Sigmoid colon (tissue), 4 donors: Measurements from ENCODE around the genes C11orf52, NCAM1, TTC12 and CLDN25.

DNA sequence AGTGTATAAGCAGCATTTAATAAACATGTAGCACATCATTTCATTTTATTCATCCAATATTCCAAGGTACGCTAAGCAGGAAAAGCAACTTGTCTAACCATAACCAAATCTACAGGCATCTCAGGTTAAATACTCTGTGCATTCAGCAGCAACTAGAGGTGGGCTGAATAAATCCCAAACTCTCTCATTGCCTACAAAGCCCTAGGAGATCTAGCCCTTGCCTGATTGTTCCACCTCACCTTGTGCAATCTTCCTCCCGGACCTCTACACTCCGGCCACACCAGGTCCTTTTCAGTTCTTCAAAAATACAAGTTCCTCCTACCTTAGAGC is 25.2 kb upstream of the PPP2R1B start:
- PRO-cap: no peak
- RAMPAGE, long total RNA, 4 experiments: no peak in any of the 4 experiments

DNA sequence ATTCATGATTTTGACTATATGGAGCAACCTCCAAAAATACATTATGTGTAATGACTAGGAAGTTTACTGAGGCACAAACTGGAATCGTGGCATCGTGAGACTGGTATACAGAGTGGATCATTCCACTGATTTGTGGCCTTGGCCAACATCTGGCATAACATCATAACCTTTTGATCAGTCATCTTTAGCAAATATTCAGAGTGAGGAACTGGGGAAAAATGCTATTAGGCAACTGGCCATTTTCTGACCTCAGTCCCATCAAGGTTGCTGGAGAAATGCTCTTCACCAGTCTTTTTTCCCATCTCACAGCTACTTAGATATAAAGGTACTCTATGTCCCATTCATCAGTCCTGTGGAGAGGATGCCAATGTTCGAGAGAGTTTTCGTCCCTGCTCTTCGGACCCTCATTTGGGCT is 29.4 kb upstream of the PPP2R1B start:
- PRO-cap: no peak
- RAMPAGE, long total RNA, 4 experiments: no peak in any of the 4 experiments

- PRO-cap: no peak
- RAMPAGE, long total RNA, 4 experiments: no peak in any of the 4 experiments
Measured at GRCh38 chr11:111814333-111815170, 48.4 kb upstream of the PPP2R1B start.

DNA sequence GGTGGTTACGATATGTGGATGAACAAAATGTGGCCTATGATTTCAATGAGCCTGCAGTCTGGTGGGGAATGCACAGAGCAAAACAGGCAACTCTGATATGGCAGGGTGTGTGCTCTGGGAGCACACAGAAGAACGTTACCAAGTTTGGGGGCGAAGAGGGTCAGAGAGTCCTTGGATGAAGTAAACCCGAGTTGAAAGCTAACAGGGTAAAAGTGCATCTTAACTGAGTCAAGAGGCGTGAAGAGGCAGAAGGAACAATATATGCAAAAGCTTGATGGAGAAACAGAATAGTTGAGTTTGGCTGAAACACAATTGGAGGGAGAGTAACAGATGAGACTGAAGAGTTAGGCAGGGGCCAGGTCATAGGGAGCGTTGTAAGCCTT is 330 bp downstream of the CFAP68 start:
- PRO-cap: no peak
- RAMPAGE, long total RNA, 4 experiments: no peak in any of the 4 experiments

- PRO-cap: no peak
- RAMPAGE, long total RNA, 4 experiments: start-site peak on the plus strand in 1 of 4 experiments, at chr11:111918890-111918994 at its widest, 10 reads per replicate
Measured at GRCh38 chr11:111918307-111919260, at the start of gene C11orf52. TSS of gene C11orf52 (plus strand) at chr11:111918913.

DNA sequence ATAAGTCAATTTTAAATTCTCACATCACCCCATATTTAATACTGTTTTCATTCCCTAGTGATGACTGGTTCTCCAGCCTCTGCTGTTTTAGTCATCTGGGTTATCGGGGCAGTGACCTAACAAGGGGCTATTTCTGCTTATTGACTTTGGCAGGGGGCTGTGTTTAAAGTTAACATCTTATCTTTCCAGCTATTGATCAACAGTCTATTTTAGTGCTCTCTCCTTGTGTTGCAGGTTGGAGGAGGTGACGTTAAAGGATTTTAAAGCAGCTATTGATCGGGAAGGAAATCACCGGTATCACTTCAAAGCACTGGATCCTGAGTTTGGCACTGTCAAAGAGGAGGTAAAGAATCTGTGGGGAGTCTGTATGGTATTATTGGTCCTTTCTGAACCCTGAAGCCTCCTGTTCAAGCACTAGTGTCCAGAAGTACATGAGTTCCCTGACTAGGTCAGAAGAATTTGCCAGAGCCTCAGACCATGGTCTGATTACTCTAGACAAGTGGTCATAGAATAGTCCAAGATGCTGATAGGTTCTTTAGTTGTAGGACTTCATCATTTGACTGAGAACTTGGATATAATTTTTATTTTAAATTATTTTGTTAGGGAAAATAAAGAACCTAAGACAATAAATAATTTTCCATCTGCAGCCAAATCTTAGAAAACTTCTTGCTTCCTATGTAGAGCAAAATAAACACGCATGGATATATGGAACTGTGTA is 7.5 kb upstream of the DLAT start:
- PRO-cap: no peak
- RAMPAGE, long total RNA, 4 experiments: no peak in any of the 4 experiments

GRCh38 chr11:112129806-112130216 is 34.1 kb downstream of the IL18 start:
- PRO-cap: no peak
- RAMPAGE, long total RNA, 4 experiments: no peak in any of the 4 experiments

DNA sequence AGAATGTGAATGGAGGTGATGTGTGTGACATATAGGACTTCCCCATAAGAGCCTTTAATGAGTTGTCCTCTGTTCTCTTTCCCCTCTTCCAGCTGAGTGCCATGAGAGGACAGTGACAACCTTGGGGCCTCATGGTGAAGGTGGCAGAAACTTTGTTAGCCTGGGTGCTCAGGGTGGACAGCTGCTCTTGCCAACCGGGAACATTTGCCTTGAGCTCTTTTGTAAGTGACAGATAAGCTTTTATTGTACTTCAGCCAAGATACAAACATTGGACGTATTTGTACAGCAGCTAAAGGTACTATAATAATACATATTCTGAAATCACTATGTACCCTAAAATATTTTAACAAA is 33.0 kb upstream of the PLET1 start:
- PRO-cap: no peak
- RAMPAGE, long total RNA, 4 experiments: no peak in any of the 4 experiments

- PRO-cap: unidirectional peak, plus-strand start at chr11:112961282
- RAMPAGE, long total RNA, 4 experiments: start-site peak on the plus strand in 4 of 4 experiments, at chr11:112961271-112961610 at its widest, 22 to 2,231 reads per replicate
Measured at GRCh38 chr11:112960974-112962132, at the start of gene NCAM1. TSS of gene NCAM1 (plus strand) at chr11:112961420.

GRCh38 chr11:113314206-113315262 is at the start of gene TTC12:
TSS of gene TTC12 (plus strand) at chr11:113314583.
- PRO-cap: bidirectional peak, plus-strand start at chr11:113314602, minus-strand start at chr11:113314388
- RAMPAGE, long total RNA, 4 experiments: start-site peak on the plus strand in 4 of 4 experiments, at chr11:113314540-113315078 at its widest, 5 to 62 reads per replicate

DNA sequence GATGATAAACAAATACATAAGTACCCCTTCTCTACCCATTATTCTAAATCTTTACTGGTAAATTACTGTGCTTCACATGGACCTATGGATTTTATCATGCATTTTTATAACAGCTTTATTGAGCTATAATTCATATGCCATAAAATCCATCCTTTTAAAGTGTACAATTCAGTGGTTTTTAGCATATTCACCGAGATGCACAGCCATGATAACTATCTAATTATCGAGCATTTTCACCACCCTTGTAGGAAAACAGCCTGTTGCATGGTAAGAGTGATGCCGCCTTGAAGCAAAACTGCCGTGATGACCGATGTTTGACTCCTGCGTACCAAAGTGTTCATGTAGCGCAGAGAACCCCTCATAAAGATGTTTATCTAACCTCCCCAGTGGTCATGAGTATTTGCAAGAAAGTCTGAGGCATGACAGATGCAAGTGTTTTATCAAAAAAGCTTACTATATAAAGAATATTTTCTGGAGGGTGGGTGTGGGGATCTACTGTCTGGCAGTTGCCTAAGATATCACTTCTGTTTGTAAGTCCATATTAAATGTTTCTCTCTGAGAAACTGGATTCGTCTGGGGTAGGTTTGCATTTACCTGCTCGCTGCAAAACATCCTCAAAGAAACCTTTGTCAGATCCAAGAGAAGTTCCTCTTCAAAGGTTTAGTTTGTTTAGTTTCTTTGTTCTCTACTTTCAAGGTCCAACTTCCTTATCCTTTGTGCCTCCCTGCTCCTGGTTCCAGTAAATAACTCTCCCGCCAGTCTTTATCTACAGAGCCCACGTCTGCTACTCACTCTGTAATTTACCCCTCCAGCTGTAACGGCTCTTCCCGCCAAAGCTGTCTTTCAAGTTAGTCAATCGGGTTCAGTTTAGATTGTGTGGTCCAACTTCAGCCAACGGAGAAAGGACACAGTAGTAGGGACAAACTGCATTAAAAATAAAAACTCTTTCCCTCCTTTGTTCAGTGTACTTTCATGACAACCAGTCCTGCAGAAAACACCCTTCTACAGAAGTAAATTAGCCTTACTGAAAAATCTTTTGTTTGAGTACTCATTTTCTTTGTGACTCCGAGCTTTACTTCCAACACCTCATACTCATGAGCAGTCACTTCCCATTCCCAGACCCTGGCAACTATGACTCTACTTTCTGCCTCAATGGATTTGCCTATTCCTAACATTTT is 41.2 kb downstream of the TMPRSS5 start:
- PRO-cap: no peak
- RAMPAGE, long total RNA, 4 experiments: no peak in any of the 4 experiments

GRCh38 chr11:113777698-113778797 is 1.5 kb upstream of the CLDN25 start:
- PRO-cap: unidirectional peak, plus-strand start at chr11:113778223
- RAMPAGE, long total RNA, 4 experiments: no peak in any of the 4 experiments

GRCh38 chr11:113779628-113780039 is at the start of gene CLDN25:
TSS of gene CLDN25 (plus strand) at chr11:113779796.
- PRO-cap: no peak
- RAMPAGE, long total RNA, 4 experiments: no peak in any of the 4 experiments

DNA sequence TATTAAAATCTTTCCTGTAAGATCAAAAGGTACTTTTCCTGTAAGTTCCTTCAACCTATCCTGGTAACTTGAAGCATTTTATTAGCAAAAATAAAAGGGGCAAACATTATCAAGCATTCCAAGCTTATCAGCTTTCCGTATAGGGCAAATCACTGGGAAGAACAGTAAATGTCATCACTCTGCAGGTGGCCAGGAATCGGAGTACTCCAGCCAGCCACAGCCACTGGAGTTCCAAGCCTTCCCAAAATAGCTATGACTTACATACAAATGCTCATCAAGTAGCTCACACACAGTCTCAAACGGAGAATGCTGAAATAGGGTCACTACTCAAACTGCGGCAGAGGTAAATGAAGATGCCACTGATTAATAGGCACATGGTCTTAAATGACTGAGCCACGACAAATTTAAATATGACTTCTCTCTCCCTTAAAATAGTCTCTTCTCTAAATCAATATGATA is 2.2 kb downstream of the USP28 start:
- PRO-cap: unidirectional peak, plus-strand start at position 298 of the sequence
- RAMPAGE, long total RNA, 4 experiments: no peak in any of the 4 experiments

DNA sequence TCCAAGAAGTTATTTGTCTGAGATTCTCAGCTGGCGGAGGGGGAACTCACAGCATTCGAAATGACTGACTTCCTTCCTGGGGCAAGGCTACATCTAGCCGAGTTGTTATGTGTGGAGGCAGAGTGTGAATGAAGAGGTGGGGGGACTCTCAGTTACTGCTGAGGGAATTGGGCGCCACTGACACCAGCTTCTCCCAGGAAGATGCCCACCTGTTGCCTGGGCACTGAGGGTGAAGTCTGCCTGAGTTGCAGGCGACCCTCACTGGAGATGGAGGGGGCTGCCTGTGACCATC is 5.9 kb downstream of the HTR3A start:
- PRO-cap: no peak
- RAMPAGE, long total RNA, 4 experiments: no peak in any of the 4 experiments

DNA sequence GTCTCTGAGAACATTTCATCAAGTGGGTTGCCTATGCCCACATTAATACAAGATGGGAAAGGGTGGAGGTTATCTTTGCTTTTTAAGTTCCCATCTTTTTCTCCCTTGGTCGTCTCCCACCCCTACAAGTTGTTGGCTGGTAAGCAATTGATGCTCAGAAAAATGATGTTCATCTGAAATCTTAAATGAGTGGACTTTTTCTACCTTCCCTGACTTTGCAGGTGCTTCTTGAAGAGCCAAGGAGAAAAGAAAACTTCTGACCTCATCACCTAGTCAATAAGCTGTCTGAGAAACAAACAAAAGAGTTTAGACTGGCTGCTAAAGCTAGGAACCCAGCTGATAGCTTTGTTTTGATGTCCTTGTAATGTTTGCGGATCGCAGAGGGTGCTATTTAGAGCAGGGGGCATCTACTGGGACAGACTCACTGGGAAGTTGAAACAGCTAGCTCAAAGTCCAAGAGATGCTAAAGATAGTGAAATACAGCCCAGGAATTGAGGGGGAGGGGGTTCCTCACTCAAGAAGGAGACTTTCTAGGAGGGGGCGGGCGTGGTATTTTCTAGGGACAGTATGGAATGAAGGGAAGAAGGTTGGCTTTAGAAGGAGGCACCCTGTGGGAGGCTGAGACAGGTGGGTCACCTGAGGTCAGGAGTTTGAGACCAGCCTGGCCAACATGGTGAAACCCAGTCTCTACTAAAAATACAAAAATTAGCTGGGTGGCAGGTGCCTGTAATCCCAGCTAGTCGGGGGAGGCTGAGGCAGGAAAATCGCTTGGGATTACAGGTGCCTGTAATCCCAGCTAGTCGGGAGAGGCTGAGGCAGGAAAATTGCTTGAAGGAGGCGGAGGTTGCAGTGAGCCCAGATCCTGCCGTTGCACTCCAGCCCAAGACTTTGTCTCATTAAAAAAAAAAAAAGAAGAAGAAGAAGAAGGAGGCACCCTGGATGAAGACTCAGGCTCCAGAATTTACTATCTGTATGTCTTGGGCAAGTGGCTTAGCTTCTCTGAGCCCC is 19.0 kb downstream of the ZBTB16 start:
- PRO-cap: no peak
- RAMPAGE, long total RNA, 4 experiments: no peak in any of the 4 experiments

DNA sequence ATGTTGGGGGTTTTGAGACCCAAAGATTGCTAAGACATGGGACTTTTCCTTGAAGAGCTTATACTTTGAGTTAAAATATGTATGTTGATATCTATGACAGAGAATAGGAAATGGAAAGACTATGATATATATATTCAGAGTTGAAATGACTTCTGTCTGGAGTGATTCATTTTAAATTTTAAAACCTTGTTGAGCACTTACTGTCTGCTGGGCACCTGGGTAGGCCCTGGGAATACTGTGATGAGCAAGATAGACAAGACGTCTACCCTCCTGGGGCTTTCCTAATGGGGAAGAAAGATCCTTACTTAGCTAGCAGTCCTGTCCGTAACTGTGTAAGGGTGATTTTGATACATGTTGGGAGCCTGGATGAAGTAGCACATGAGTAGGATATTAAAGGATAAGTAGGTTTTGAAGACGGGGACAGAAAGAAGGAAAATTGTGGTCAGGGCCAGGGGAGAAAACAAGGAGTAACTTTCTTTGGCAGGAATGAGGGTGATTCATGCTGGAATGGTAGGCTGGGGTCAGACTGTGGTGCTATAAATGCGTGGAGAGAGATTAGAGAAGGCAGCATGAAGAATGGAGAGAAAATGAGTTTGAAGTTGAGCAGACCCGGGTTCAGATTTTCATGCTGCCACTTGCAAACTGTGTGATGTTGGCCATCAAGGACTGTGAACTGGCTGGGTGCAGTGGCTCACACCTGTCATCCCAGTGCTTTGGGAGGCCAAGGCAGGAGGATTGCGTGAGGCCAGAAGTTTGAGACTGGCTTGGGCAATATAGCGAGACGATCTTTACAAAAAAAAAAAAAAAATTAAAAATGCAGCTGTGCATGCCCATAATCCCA is 22.0 kb downstream of the ZBTB16 start:
- PRO-cap: no peak
- RAMPAGE, long total RNA, 4 experiments: no peak in any of the 4 experiments

DNA sequence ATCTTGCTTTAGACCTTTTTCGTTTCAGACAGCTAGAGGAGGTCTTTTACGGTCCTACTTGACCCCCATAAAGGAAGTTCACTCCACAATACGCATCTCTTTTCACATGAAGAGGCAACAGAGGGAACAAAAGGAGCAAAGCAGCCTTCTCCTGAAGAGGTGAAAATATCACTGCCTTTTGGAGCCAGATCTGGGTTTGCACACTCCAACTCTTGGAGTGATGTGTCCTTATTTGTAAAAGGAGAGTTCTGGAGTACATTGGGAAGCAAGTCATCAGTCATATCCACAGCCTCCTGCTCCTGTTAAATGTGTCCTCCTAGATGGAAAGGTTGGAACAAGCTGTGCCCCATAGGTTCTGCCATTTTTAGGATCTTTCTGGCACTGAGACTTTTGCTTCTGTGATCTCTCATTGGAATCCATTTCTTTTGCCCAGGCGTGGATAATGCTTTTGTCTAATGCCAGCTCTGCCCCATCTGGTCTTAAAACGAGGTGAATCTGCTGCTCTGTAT is 66.3 kb downstream of the ZBTB16 start:
- PRO-cap: no peak
- RAMPAGE, long total RNA, 4 experiments: no peak in any of the 4 experiments

GRCh38 chr11:114130717-114131411 is 71.4 kb downstream of the ZBTB16 start:
- PRO-cap: no peak
- RAMPAGE, long total RNA, 4 experiments: no peak in any of the 4 experiments

- PRO-cap: no peak
- RAMPAGE, long total RNA, 4 experiments: no peak in any of the 4 experiments
Measured at GRCh38 chr11:114132487-114132844, 73.0 kb downstream of the ZBTB16 start.